ENCODE measurements around a stretch of chr14.

GRCh38 chr14:55129444-55130514 is 727 bp downstream of the LGALS3 start:
- PRO-cap: bidirectional peak, plus-strand start at chr14:55129683, minus-strand start at chr14:55129649; bidirectional peak, plus-strand start at chr14:55129907, minus-strand start at chr14:55129762; bidirectional peak, plus-strand start at chr14:55130128, minus-strand start at chr14:55130051

- PRO-cap: no peak
Observed at GRCh38 chr14:55212541-55212966, 21.2 kb upstream of the DLGAP5 start.

DNA sequence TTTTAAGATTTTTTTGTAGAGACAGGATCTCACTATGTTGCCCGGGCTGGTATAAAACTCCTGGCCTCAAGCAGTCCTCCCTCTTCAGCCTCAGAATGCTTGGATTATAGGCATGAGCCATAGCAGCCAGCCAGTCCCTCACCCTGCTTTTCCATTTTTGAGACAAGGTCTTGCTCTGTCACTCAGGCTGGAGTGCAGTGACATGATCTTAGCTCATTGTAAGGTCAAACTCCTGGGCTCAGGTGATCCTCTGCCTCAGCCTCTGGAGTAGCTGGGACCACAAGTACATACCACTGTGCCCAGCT is 33.1 kb downstream of the FBXO34 start:
- PRO-cap: no peak

DNA sequence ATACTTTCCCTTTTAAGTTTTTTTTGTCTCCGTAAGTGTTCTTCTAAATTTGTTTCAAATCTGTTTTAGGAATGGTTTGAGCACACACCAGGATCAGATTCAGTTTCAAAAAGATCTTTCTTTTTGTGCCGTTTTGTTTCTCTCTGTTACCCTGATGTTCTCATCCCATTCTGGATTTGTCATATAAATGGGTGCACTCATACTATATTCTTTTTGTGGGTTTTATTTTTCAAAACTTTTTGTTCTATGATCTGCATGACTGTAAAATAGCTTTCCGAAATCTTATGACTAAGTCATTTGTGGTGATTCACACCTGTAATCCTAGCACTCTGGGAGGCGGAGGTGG is 59.0 kb downstream of the FBXO34 start:
- PRO-cap: no peak

DNA sequence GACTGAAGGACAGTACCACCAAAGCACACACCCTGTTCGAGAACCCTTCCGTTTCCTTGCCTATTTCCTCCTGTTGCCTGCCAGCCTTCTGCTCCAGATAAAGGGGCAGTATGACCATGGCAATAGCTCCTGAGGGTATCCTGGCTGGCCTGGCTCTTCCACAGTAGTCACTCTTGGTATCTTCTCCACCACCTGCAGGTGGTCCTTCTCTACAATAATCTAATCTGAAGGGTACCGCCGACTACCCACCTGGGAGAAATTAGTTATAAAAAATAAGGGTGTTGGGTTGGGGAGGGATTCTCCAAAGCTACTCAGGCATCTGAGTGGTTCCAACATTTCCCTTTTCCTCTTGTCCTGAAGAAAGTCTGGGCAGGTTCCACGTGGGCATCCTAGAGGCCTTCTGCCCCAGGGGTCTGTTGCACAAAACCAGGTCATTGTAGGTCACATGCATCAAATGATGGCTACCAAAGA is 45.9 kb downstream of the ATG14 start:
- PRO-cap: no peak

DNA sequence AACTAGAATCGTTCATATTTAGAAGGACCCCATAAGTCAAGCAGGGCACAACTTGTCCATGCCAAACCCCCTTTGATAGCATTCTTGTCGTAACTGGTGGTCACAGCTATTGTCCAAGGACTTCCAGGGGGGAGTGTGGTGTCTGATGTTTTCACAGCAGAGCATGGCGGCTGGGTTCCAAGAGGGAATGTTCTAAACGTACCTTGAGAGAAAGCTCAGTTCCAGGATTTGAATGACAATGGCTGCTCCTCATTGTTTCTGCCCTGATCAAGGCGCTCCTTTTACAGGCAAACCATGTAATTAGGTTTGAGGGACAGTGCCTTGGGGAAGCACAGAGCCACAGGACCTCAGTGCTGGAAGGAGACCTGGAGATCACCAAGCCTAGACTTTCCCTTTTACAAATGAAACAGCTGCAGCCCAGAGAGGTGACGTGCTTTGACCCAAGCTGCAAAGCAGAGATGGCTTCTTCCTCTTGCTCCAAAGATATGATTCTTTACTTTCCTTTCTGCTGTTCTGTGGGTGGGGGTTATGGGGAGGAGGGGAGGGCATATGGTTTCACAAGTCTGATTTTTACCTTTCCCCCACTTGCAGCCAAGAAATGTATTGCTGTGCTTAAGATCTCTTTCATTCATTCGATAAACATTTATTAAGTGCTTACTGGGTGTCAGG is 172.7 kb downstream of the KTN1 start:
- PRO-cap: no peak

DNA sequence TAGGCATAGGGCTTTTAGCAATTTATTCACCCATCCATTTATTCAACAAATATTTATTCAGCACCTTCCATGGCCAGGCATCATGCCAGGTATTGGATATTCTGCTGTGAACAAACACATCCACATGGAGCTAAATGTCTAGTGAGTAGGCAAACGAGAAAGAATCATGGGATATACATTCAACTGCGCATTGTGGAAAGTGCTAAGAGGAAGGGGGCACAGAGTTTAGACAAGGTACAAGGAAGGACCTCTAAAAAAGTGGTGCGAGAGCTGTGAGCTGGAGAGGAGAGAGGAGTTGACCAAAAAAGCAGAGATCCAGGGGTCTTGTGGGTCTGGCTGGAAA is 63.7 kb downstream of the PELI2 start:
- PRO-cap: no peak

DNA sequence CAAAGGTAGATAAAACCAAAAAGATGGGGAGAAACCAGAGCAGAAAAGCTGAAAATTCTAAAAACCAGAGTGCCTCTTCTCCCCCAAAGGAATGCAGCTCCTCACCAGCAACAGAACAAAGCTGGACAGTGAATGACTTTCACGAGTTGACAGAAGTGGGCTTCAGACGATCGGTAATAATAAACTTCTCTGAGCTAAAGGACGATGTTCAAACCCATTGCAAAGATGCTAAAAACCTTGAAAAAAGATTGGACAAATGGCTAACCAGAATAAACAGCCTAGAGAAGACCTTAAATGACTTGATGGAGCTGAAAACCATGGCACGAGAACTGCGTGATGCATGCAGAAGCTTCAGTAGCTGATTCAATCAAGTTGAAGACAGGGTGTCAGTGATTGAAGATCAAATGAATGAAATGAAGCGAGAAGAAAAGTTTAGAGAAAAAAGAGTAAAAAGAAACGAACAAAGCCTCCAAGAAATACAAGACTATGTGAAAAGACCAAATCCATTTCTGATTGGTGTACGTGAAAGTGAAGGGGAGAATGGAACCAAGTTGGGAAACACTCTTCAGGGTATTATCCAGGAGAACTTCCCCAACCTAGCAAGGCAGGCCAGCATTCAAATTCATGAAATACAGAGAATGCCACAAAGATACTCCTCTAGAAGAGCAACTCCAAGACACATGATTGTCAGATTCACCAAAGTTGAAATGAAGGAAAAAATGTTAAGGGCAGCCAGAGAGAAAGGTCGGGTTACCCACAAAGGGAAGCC is 111.6 kb downstream of the PELI2 start:
- PRO-cap: no peak

GRCh38 chr14:56252277-56252883 is 134.2 kb downstream of the PELI2 start:
- PRO-cap: no peak

GRCh38 chr14:56297205-56298099 is 179.2 kb downstream of the PELI2 start:
- PRO-cap: no peak

DNA sequence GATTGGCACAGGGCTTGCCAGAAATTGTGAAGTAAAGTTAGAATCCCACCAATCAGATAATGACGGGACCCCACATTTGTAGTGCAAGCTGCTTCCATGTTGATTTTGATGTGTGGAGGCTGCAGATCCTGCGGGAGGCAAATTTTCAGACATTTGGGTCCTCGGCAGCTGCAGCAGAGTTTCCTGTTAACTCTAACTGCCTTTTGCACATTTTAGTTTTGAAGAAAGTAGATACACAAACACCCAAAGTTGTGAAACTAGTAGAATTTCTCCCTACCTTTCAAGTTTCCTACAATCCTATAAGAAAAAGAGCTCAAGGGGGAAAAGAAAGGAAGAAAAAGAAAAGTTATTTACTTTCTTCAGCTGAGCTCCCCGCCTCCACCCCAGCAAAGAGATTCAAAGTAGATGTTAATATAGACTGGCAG is 3.8 kb downstream of the OTX2 start:
- PRO-cap: no peak

DNA sequence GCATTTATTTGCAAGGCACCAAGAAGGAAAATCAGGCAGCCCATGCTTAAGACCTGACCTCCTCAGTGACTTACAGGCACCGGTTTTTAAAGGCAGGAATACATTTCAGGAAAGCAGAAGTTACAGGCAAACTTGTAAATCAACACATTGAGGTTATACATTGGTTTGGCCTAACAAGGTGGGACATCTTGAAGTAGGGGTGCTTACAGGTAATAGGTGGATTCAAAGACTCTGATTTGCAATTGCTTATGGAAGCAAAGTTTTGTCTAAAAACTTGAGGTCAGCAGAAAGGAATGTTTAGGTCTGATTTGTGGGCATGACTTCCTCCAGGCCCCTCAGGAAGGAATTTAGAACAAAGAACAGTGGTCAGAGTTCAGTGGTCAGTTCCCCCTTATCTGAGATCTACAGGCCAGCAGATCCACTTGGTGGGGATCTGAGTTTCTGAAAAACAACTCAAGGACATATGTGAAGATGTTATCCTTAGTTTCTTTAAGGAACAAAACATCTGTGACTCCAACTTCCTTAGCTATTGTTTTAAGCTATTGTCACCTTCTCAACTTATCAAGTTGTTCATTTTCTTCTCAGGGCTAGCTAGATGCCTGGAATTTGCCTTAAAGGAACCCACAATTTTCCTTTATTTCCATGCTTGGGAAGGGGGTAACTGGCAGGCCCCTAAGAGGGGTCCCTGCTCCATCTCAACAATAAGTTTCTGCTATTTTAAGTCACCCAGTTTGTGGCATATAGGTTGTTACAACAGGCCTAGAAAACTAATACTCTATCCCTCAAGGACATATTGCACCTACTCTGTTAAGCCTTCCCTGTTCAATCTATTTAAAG is 28.0 kb upstream of the NAA30 start:
- PRO-cap: no peak

DNA sequence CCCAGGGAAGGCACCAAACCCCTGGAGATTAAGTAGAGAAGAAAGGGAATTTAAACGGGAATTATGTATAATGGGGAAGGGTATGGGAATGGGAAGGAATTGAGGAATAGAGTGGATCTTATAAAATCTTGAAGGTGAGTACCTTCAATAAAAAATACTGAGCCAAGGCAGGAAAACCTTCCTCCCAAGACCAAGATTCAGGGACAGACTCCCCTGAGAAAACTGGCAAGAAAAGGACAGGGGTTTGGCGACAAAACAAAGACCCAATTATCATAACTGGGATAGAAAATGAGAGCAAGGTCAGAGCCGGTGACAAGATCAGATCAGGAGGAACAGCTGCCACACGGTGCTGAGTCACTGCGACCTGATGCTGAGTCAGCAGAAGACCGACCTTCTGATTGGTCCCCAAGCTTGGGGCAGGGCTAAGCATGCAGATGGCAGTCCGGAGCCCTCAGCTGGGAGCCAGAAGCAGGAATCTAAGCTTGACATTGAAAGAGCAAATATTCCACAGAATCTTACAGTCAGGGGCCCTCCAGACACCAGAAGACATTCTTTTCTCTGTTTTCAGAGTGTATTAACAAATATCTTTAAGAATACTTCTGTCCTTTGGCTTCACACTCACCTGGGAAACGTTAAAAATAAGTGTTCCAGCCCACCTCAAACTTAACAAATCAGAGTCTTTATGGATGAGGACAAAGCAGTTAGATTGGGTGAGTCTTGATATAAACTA is 19.1 kb upstream of the ARMH4 start:
- PRO-cap: no peak

DNA sequence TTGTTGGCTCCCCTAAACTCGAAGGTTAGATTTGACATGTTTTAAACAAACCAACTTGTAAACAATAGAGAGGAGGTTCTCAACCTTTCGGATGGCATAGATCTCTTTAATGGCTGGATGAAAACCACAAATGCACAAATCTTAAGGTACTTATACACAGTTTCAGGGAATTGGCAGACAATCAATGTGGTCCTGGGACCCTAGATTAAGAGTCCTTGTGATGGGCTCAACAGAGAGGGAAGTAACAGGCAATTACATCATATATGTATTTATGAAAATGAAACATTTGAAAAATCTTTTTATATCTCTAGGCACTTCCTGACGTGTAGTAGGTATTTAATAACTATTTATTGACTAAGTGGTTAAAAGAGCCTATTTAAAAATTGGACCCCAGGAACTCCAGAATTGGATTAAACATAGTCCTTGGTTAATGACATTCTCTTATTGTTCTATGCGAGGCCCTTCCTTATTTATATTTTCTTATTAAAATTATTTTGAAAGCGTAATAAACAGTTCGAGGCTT is 928 bp downstream of the ACTR10 start:
- PRO-cap: no peak

DNA sequence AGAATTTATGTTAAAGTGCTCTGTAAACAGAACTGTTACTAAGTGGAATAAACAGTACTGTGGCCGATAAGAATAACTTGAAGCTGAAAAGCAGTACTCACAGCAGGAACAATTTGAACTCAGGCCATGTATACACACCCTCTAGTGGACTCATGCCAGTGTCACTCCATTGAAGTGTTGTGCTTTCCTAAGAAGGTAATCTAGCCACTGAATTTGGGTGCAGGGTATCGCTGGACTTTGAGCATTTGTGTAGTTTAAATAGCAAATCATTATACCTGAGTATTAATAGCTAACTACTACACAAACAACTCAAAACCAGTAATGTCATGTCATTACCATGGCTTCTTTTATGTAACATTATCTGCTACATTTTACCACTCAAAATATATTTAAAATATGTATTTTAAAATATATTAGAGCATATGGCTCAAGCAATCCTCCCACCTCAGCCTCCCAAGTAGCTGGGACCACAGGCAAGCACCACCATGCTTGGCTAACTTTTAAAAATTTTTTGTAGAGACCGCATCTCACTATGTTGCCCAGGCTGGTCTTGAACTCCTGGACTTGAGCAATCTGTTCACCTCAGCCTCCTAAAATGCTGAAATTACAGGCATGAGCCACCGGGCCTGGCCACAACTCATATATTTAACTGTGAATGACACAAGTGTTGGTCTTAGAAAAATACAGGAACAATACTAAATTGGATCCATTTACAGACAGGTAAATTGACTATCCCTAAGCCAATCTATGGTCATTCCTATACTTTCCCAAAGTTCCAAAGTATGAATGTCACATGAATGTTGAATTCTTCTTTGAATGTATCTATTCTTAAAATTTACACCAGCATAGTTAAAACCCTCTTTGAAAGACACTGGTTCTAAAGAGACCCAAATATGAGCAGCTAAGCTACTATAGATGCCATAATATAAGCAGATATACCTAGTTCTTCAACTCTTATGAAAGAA is 25.5 kb upstream of the ARID4A start:
- PRO-cap: no peak

DNA sequence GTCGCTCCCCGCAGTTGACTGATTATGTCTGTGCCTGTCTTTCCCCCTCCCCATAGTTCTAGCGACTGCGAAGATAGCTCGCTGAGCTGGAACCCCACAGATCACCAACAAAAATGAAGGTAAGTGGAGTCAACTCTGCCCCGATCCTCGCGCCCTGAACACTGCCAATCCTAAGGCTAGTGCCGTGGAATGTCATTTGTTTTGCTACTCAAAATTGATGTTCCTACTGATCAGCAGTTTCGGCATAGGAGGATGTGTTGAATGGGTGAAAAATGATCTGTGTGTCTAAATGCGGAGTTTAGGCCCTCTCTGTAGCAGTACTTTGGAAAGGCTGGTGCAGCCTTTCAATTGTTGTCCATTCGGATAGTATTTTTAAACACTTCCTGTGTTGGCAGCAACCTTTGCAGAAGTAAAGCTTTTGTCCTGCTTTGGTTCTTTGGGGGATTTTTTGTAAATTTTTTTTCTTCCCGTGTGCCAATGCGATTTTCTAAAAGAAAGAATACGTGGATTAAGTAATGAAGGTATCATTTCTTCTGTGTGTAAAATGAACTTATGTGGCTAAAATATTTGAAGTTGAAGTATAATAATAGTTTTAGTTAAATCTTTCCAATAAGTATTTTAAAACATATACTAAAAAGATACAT is 1.5 kb downstream of the ARID4A start:
- PRO-cap: unidirectional peak, minus-strand start at position 172 of the sequence

DNA sequence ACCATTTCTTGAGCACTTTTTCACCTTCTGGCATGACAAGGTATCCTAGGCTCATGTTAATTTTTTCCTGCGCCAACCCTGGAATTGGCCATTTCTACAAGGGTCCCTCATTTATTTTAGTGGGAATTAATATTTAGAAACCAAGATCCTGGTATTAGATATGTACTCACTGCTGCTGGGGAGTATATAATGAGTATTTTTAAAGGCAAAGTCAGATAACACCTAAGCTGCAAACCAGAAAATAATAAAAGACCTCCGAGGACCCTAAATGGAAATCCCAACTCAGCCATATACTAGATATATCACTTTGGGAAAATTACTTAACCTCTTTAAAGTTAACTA is 23.1 kb downstream of the ARID4A start:
- PRO-cap: unidirectional peak, plus-strand start at position 59 of the sequence

- PRO-cap: no peak
Observed at GRCh38 chr14:58347297-58348132, 48.2 kb upstream of the TOMM20L start.

- PRO-cap: no peak
Observed at GRCh38 chr14:58646128-58647138, 8.7 kb downstream of the DACT1 start.

DNA sequence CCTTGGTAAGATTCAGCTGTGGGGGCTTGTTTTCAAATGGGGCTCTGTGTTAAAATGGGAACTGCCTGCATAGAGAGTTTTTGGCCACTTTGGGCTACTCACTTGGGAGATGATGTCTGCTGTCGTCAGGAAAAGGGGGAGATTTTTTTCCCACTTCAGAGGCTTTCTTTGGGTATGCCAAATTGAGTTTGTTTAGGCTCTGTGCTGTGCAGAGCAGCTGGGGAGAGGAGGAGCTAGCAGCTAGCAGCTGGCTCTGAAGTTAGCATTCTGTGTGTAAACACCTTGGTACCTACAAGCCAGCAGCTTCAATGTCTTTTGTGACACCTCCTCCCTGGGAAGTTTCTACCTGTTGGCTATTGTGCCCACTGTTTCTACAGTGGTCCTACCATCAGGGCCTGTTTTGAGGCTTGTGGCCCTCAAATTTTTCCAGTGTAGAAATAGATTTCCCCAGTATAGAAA is 117.8 kb downstream of the DACT1 start:
- PRO-cap: no peak

Data from rectum (tissue), 1 donor.